Monocyte (primary cell): ENCODE measurements around the genes SS18L1, OSBPL2, LAMA5 and CABLES2.

GRCh38 chr20:62066847-62067700, 1.4 kb upstream of the TAF4 start:
- PRO-cap, 2 experiments: no peak in any of the 2 experiments

DNA sequence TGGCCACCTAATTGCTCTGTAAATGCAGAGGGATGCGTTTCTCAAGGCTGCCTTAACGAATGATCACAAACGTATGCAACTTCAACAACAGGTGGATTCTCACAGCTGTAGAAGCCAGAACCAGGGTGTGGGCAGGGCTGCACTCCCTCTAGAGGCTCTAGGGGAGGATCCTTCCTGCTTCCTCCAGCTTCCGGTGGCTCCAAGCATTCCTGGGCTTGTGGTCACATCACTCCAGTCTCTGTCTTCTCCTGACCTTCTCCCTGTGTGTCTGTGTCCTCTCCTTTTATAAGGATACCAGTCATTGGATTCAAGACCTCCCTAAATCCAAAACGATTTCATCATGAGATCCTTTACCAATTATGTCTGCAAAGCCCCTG, 3.4 kb upstream of the TAF4 start:
- PRO-cap, 2 experiments: no peak in any of the 2 experiments

- PRO-cap, 2 experiments: no peak in any of the 2 experiments
These were observed 2.6 kb upstream of the LSM14B start for GRCh38 chr20:62119535-62120275.

- PRO-cap, 2 experiments: peak in 1 of 2 experiments; most common minus-strand start chr20:62139789 (in 1)
These were observed 3.8 kb downstream of the PSMA7 start for GRCh38 chr20:62139221-62140048.

DNA sequence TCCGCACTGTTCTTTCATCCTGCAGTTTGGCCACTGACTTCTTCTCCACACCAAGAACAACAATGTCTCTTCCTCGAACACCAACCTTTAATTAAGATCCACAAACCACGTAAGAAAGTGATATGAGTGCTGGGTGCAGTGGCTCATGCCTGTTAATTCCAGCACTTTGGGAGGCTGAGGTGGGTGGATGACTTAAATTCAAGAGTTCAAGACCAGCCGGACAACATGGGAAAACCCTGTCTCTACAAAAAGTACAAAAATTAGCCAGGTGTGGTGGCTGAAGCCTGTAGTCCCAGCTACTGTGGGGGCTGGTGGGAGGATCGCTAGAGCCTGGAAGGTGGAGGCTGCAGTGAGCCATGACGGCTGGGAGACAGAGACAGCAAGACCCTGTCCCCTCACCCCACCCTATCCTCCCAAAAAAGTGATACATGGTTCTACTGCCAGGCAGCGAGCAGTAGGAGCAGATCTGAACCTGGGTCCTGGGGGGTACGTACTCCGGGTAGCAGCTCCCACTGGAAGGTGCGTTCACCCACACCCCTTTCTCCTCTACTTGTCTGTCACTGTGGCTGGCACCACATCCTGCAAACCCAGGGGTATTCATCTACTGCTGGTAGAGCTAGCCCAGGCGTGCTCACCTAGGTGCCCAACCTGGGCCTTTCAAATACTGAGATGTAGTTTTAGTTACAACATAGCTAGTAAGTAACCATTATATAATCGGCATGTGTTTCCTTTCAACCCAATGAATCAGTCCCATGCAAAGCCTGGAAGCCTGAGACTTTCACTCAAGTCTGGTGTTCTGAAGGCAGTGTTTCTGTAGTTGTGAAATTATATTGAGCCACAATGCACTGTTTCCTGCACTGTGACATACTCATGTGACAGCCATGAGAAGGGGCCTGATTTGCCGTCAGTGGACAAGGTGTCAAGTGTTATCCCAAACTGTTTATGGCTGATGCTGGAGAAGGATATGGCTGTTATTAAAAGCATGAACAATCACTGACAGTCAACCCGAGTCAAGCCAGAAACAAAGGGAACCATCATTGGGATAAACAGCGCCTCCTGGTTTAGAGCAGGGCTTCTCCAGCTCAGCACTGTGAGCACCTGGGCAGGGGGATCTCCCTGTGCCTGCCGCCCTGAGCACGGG, 2.0 kb downstream of the PSMA7 start:
- PRO-cap, 2 experiments: peak in 1 of 2 experiments; most common plus-strand start position 302 of the sequence (in 1); most common minus-strand start position 543 of the sequence (in 1)

GRCh38 chr20:62142001-62142766, 1.0 kb downstream of the PSMA7 start:
- PRO-cap, 2 experiments: no peak in any of the 2 experiments

- PRO-cap, 2 experiments: peak in 2 of 2 experiments; most common plus-strand start chr20:62143771 (in 2)
These were observed at the start of gene SS18L1 for GRCh38 chr20:62143672-62143997. Gene SS18L1 (plus strand): TSS chr20:62143769.

DNA sequence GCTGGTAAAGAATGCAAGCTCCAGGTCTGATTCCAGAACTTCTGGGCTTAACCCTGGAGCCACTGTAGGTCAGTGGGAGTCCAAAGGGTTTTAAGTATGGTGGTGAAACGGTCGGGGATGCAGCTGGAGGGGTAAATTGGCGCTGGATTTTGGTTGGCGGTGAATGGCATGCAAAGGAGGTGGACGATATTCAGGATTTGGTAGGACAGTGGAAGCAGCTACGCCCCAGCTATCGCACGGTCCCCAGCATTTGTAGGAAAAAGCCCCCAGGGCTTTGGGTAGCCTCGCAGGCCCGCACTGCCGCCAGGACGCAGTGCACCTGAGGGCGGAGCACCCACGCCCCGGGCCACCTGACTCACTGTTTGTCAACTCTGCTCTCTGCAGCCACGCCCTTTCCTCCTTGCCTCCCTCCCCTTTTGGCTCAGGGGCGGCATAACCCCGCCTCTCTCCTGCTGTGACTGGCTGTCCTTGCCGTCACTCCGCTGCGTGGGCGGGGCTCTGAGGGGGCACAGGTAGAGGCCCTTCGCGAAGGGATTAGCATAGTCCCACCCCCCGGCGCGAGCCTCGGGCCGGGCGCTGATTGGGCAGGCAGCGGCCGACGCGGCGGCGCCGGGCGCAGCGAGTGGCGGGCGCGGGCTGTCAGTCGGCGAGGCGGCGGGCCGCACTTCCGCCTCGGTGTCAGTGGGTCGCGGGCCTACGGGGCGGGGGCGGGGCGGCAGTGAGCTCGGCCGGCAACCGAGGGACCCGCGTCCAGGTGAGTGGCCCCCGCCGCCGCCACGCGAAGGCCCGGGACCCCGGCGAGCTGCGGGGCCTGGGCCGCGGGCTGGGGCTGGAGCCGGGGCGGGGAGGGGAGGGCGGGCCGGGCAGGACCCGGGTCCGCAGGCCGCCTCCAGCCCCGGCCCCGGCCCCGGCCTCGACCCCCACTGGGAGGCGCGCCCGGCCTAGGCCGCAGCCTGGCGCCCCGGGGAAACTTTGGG, at the start of gene OSBPL2:
Gene OSBPL2, plus strand, starts transcription at position 678 of the 977 bp plus-strand sequence.
- PRO-cap, 2 experiments: peak in 2 of 2 experiments; most common plus-strand start position 681 of the sequence (in 2)

- PRO-cap, 2 experiments: no peak in any of the 2 experiments
These were observed 29.2 kb downstream of the OSBPL2 start for GRCh38 chr20:62267445-62267952.

- PRO-cap, 2 experiments: no peak in any of the 2 experiments
These were observed 17.1 kb upstream of the ADRM1 start for GRCh38 chr20:62285487-62286340.

- PRO-cap, 2 experiments: peak in 1 of 2 experiments; most common plus-strand start chr20:62304477 (in 1)
These were observed 1.6 kb downstream of the ADRM1 start for GRCh38 chr20:62304391-62304702.

DNA sequence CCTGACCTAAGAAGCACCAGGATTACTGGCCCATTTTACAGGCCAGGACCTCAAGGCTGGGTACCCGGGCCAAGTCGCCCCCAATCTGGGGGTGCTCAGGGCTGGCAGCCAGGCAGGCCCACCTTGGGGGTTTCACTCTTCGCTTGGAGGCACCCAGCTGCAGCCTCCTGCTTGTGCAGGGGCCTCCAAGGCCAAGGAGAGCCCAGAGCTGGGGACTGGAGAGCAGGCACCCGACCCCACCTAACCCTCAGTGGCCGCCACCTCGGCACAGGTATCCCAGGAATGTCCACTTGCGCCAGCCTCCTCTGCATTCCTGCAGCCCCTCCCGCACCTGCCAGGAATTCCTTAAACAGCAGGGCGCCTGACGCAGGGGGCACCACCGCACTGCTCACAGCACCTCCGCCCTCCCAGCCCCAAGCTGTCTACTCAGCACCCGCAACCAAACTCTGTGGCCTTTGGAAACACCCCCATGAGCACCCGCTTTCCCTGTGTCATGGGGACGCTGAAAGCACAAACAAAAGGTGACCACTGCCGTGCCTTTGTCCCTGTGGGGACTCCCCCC, 5.3 kb downstream of the LAMA5 start:
- PRO-cap, 2 experiments: no peak in any of the 2 experiments

DNA sequence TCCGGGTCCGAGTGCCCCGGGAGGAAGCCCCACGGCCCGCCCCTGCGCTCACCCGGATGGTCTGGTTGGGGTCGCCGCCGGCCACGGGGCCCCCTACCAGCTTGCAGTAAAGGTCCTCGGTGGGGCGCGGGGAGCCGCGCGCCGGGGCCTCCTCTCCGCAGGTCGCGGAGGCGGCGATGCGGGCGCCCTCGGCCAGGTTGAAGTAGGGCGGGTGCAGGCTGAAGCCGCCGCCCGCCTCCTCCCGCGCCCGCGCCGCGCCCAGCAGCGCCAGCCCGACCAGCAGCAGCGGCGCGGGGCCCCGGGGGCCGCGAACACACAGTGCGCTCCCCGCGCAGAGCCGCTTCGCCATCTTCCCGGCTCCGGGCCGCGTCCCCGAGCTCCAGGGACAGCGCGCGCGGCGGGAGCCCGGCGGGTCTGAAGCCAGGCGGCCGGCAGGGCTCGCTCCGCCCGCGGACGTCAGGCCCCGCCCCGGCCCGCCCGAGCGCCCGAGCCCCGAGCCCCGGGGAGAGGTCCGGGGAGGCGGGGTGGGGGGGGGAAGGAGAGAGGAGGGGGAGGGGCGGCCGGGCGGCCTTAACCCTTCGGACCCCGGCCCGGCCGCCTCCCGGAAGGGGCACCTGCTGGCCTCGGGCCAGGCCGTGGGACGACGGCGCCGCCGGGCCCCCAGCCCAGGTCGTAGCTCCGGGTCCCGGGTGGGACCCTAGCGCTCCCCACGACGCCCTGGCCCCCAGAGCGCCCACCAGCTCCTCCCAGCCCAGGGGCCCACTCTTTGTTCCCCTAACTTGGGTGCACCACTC, at the start of gene LAMA5:
Gene LAMA5, minus strand, starts transcription at position 416 of the 794 bp plus-strand sequence.
- PRO-cap, 2 experiments: no peak in any of the 2 experiments

DNA sequence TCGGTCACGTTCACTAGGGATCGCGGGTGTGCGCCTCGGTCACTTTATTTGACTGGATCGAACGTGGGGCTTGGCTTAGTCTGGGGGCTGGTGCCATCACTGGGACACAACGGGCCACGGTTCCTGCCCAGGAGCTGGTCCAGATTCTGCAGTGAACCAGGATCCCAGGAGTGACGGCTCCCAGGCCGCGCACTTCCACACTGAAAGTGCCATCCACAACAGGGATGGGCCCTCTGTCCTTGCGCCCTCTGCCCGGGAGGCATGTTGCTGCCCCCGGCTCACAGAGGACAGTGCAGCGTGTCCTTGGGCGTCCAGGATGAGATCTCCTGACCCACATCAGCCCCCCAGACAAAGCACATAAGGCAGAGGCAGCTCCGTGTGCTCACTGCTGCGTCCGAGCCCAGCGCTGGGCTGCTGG, 6.7 kb upstream of the LAMA5 start:
- PRO-cap, 2 experiments: no peak in any of the 2 experiments

DNA sequence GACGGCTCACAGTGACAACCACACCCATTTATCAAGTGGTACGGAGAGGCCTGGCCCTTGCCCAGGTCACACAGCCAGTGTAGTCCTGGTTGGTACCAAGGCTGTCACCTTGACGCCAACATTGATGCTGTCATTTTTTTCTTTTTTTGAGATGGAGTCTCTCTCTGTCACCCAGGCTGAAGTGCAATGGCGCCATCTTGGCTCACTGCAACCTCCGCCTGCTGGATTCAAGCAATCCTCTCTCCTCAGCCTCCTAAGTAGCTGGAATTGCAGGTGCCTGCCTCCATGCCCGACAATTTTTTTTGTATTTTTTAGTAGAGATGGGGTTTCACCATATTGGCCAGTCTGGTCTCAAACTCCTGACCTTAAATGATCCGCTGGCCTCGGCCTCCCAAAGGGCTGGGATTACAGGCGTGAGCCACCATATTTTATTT, 8.3 kb downstream of the CABLES2 start:
- PRO-cap, 2 experiments: peak in 1 of 2 experiments; most common minus-strand start position 297 of the sequence (in 1)

- PRO-cap, 2 experiments: peak in 2 of 2 experiments; most common minus-strand start chr20:62407285 (in 2)
These were observed at the start of gene CABLES2 for GRCh38 chr20:62406658-62407996. Gene CABLES2 (minus strand): TSS chr20:62407285.

GRCh38 chr20:62509659-62510067, 33.9 kb upstream of the GATA5 start:
- PRO-cap, 2 experiments: peak in 2 of 2 experiments; most common minus-strand start chr20:62509886 (in 2)

GRCh38 chr20:62549382-62549998, 73.7 kb upstream of the GATA5 start:
- PRO-cap, 2 experiments: no peak in any of the 2 experiments

DNA sequence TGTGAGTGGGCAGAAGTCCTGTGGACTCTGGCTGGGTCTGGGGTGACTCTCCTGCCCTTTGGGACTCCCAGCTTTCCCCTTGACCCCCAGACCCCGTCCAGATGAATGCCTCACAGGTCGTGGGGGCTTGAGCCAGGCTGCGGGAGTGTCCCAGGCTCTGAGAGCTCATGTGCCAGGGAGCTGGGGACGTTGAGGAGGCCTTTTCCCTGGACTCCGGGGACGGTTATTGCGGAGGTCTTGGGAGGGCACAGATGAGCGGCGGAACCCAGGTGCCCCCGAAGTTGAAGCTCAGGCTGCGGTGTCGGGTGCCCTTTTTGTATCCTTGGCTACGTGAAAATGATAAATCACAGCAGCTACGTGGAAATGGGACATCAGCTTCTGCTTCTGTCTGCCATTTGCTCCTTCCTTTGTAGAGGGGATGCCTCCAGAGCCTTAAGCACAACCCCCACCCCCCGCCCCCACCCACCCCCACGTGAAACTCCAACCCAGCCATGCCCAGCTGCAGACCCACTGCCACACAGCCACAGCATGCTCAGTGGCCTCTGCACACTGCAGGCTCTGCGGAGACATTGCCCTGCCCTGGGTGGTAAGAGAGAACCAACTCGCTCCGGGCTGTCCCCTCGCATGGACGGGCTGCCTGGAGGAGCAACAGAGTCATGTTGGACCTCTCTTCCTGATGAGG, 76.2 kb upstream of the GATA5 start:
- PRO-cap, 2 experiments: no peak in any of the 2 experiments

DNA sequence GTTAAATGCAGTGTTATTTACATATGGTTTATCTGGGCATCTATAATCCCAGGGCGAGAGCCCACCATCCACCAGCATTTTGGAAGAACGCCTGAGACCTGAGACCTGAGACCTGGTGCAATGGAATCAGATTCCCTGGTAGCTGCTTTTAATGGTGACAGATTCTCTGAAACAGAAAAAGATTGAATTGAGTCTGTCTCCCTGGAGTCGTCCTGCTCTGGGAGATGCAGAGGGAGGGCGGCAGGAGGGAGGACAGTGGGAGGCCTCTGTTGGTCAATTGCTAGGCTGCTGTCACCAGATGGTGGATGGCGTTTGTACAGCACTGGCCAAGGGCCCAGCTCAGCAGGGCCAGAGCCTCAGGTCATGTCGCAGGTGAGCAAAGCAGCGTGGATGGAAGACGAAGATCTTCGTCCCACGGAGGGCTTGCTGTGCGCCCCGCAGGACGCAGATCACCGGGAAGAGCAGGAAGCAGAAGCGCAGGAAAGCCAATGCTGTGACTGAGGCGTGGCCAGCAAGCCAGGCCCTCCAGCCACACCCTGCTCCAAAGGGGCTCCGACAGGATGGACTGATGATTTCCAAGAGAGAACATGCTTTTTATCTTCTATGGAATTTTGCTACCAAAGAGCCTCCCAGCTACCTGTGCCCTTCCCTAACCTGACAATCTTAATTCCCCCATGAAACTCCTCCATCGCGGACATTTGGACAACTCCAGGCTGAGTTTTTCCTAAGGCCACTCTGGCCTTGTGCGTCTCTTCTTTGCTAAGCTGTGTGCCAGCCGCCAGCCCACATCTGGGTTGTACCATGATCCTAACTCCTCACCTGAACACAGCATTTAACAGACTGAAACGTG, 3.6 kb upstream of the SLCO4A1 start:
- PRO-cap, 2 experiments: no peak in any of the 2 experiments